ENCODE results near the genes FKBP8 and SLC25A42.

DNA sequence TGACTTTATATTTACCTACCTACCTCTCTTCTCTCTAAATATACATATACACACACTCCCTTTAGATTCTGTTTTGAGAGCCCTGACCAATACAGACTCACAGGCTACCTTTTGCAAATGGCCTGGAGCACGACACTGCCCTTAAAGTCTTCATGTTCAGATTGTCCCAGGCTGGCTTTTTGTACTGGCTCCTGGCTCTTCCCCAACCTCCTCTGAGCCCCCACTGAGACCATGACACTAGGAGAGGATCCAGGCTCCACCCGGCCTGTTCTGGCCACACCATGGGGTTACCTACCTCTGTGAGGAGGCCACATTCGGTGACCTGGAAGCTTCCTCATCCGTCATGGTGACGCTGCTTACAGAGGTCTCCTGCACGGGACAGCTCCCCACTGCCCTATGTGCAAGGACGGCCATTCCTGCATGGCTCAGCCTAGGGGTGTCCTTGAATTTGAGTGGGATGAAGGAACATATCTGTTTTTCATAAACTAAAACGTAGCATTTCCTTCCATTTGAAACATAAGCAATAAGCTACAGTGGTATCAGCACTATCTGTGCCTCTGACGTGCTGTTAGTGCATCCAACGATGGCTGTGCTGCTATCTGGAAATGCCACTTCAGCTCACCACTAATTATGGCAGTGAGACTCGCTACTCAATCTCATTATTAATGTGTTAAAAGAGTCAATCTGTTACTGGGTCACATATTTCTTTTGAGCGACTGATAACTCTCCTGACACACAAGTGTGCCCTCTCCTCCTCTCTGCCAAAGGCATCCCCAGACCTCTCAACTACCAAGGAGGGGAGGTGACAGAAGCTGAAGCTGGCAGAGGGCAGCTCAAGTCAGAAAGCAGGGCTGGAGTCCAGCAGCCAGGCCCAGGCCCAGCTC lies 29.7 kb downstream of the ELL start:
- PRO-cap: no peak
- RAMPAGE, long total RNA: no peak

GRCh38 chr19:18495877-18496870 lies 25.7 kb downstream of the ELL start:
- PRO-cap: no peak
- RAMPAGE, long total RNA: no peak

GRCh38 chr19:18543350-18544250 lies at the start of gene FKBP8:
Gene FKBP8, minus strand, starts transcription at chr19:18543573.
- PRO-cap: no peak
- RAMPAGE, long total RNA: start-site peak on the minus strand at chr19:18543504-18543577, 1,313 and 1,950 reads in 2 replicates

DNA sequence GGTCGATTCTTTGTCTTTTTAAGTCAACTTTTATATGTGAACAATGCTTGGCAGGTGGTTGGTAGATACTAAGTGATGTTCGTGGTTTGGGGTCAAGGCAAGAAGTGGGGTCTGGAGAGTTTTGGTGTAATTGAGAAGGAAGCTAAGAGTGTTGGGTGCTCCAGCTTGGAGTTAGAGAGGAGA lies 860 bp downstream of the UBA52 start:
- PRO-cap: no peak
- RAMPAGE, long total RNA: no peak

DNA sequence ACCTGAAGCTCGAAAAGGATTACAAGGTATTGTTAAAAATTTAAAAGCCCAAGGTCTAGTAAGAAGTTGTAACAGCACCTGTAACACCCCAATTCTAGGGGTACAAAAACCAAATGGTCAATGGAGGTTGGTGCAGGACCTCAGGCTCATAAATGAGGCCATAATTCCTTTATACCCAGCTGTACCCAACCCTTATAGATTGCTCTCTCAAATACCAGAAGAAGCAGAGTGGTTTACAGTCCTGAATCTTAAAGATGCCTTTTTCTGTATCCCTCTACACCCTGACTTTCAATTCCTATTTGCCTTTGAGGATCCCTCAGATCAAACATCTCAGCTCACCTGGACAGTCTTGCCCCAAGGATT lies 7.5 kb upstream of the REX1BD start:
- PRO-cap: no peak
- RAMPAGE, long total RNA: no peak

DNA sequence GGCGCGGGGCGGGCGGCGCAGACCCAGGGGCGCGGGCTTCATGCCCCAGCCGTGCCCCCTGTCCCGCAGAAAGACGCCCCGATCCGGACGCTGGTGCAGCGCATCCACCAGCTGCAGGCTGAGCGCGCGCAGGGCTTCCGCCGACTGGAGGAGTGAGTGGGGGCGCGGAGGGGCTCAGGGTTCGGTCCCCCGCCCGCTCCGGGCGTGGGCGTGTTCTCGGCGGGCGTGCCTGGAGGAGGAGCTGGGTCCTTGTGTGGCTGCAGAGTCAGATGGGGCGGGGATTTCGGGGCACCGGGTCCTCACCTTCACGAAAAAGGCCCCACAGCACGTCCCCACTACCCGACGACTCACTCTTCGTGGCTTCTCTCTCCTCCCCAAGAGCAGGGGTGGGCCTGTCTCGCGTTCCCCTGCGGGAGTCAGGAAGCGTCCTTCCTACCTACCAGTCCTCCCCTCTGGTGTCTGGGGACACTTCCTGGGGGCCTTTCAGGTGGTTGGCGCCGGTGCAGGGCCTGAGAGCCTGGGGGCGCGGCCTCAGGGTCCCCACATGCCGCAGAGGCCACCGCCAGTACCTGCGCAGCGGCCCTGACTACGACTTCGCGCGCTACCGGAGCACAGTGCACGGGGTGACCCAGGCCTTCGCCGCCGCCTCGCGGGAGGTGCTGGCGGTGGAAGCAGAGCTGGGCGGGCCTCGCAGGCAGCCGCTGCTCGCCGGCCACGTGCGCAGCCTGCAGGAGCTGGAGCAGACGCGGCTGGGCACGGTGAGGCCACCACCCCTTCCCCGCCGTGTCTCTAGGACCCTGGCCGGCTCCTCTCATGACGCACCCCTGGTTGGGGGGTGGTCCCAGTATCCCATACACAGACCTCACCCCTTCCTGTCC lies 567 bp downstream of the REX1BD start:
- PRO-cap: no peak
- RAMPAGE, long total RNA: no peak

- PRO-cap: no peak
- RAMPAGE, long total RNA: no peak
Observed at GRCh38 chr19:18629446-18630176, 7.2 kb upstream of the KLHL26 start.

DNA sequence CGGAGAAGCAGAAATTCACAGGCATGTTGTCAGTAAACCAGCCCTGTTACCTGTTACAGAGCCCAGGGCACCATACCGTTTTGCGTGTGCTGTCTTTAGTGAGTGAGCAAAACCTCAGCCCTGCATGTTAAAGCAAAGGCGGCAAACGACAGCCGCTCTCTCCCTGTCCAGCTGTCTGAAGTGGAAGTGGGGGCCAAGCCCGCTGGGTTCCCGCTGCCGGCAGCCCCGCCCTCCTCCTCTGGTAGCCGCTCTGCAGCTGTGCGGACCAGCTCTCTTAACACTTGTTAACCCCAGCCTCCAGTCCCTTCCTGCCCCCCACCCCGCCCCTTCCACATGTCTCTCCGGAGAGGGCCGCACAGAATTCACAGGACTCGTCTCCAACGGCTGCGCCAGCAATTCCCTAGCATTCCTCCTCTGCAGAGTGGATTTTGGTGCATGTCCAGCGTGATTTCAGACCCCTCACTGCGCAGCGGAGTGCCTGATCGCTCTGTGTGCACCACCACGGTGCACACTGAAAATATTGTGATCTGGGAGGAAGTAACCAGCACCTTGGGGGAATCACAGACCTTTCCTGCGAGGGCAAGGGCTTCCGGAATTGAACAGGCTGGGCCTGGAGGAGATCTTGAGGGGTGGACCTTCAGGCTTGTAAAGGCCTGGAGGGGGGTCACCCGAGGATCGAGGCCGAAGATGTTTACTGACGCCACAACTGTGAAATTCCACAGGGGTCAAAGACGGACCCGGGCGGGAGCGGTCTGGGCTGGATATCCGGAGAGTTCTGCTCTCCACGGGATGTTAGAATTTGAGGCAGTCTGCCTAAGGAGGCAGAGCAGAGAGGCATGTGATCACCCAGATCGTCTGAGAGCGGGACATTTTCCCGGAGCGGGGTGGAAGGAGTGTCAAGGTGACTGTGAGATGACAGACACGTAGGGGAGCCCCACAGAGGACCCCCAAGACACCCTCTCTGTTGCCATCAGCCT lies 12.9 kb downstream of the KLHL26 start:
- PRO-cap: no peak
- RAMPAGE, long total RNA: no peak

DNA sequence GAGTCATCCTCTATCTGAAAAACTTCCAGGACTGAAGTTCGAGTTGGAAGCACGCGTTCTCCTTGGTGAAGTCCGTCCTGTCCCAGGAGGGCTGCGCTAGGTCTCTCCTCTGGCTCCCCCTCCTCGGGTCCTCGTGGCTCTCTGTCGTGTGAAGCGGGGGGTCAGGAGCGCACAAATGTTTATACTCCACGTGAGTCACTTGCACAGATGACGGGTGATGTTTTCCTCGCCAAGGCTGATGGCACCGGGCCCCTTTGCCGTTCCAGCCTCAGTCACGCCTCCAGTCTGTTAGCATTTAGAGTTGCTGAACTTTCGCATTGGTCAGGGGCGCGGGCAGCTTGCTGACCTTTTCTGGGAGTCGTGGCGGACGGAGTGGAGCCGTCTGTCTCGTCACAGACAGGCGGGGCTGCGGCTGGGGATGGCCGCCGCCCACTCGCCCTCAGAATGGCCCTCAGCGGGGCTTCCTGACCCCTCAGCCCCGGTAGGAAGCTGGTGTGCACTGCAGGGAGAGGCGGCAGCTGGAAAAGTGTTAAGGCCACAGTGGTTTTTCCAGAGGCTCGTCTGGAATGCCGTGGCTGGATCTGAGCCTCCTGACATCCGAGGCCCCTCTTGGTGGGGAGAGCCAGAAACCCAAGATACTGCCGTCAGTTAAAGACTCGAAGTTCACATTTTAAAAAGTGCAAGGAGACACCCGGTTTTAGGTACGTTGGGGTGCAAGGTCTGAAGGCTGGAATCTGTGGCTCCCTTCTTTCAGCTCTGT lies 13.8 kb downstream of the KLHL26 start:
- PRO-cap: no peak
- RAMPAGE, long total RNA: no peak

DNA sequence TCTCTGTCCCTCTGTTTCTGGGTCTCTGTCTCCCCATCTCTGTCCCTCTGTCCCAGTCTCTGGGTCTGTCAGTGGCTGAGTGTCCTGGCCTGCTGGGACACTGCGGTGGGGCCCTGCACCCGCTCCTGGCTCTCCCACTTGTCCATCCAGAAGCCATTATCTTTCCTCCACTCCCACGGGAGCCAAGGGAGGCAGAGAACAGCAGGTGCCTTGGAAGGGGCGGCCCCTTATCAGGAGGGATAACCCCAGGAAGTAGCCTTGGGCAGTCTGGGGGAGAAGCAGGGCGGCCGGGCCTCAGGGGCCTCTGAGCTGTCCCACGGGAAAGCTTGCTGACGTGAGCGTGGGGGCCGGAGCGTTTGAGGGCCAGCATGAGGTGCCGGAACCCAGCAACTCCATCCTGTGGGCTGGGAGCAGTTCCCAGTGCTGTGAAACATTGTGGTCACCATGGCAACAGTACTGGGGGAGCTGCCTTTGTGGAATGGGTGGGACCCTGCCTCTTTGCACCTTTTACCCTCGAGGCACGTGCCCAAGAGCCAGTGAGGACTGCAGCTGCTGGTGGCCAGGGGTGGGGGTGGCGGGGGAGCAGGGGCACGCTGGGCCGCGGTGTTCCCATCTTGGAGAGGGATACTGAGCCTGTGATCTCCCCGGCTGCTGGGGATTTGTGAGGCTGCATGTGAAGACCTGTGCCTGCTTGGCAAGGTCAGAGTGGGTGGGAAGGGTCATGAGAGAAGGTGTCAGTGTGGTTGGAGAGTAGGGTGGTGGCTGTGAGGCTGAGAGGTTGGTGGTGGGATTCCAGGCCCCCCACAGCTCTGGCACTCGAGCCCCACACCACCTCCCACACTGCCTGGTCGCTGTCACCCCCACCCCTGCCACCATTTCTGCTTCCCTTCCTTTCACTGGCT lies 21.0 kb downstream of the KLHL26 start:
- PRO-cap: no peak
- RAMPAGE, long total RNA: no peak

- PRO-cap: no peak
- RAMPAGE, long total RNA: no peak
Observed at GRCh38 chr19:18660042-18661012, 23.2 kb upstream of the CRTC1 start.

DNA sequence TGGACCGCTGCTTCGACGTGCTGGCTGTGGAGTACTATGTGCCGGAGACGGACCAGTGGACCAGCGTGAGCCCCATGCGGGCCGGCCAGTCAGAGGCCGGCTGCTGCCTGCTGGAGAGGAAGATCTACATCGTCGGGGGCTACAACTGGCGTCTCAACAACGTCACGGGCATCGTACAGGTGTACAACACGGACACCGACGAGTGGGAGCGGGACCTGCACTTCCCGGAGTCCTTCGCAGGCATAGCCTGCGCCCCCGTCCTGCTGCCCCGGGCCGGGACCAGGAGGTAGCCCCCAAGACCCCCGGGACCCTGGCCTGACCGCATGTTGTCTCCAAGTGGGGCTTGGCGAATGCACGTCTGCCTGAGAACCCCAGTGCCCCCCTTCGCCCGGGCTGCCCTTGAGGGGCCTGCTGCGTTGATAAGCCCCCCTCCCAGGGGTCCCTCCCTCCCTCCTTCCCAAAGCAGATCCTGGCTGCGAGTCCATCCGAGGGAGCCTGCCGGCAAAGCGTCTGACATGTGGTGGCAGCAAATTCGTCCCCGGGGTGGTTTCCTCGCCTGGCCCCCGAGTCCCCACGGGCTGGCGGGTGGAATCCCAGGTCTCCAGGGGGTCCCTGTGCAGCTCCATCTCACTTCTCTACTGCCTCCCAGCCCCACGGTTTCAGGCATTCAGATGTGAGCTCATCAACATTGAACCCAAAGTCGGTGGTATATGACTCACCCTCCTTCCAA lies 14.4 kb upstream of the CRTC1 start:
- PRO-cap: no peak
- RAMPAGE, long total RNA: no peak

DNA sequence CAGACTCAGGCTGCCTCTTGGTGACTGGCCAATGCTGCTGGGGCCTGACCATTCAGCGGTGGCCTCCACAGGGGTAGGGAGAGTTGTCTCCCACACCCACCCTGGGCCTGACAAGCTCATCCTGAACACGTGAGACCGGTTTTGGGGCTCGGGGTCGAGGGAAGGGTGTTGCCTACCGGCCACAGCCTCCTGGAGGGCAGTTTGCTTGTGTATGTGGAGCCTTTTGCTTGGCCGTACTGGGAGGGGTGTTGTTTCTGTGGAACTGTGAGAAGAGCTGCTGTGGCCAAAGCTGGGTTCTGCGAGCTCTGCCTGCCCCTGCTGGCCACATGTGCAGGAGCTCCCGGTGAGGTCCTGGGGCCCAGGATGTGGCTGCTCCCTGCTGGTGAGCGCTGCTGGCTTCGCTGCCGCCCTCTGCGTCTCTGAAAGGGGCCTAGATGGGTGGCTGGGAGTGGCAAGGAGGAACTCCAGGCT lies 22.2 kb downstream of the UPF1 start:
- PRO-cap: no peak
- RAMPAGE, long total RNA: no peak

DNA sequence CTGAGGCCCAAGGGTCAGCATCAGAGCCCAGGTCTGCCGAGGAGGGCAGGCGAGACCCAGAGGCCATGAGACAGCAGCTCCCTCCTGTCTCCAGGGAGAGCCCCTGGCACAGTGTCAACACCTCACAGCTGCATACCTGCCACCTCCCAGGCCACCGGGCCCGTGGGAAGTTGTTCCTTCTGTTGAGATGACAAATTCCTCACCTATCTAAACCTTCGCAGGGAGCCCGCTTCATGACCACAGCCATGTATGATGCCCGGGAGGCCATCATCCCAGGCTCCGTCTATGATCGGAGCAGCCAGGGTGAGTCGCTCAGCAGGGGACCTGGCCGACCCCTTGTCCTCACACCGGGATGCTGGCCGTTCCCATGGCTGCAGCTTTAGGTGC lies 32.0 kb downstream of the CERS1 start:
- PRO-cap: no peak
- RAMPAGE, long total RNA: no peak

DNA sequence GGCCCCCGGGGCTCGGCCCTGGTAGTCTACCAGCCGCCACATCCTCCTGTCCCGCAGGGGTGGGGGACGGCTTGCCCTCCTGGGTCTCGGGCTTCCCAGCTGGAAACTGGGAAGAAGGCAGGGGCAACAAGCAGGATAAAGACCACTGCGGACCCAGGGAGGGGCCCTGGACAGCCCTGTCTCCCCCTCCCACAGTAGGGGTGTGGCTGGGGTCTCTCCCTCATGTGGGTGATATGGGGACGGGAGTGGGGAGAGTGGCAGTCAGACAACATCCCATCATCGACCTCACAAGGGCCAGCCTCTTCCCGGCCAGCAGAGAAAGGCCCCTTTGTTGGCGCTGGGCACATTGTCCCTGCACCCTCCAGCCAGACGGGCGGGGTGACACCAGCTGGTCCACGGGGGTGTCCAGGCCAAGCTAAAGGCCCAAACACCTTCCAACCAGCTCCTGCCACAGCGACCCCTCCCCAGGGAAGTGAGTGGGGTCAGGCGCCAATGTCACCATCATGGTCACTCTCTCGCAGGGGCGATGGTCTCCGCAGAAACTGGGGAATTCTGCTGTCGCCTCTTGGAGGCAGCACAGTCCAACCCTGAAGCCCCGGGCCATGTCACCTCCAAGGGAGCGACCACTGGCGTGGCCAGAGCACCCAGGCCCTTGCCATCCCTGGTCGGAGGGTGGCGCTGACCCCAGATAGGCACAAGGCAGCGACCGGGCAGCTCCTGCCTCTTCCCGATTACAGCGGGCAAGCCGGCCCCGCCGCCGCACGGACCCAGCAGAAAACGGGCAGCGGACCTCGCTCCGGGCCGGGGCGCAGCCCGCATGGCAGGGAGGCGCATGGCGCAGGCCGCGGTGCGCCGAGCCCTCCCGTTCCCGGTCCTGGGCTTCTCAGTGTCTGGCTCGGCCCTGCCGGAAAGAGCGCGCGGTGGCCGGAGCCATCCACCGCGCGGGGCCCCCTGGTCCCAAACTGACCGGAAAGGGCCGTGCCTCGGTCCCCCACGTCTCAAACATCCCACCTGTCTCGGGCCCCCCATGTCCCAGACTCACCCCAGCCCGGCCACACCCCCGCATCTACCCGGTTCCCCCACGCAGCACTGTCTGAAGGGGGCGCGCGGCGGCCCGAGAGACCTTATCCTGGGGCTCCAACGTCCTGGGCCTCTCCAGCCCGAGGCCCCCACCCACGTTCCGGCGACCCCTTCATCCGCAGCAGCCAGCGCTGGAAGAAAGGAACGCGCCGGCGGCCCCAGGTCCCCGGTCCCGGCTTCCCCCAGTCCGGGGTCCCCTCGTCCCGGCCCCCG lies 992 bp downstream of the CERS1 start:
- PRO-cap: no peak
- RAMPAGE, long total RNA: no peak

GRCh38 chr19:18924133-18925242 lies 5.0 kb downstream of the DDX49 start:
- PRO-cap: no peak
- RAMPAGE, long total RNA: no peak

DNA sequence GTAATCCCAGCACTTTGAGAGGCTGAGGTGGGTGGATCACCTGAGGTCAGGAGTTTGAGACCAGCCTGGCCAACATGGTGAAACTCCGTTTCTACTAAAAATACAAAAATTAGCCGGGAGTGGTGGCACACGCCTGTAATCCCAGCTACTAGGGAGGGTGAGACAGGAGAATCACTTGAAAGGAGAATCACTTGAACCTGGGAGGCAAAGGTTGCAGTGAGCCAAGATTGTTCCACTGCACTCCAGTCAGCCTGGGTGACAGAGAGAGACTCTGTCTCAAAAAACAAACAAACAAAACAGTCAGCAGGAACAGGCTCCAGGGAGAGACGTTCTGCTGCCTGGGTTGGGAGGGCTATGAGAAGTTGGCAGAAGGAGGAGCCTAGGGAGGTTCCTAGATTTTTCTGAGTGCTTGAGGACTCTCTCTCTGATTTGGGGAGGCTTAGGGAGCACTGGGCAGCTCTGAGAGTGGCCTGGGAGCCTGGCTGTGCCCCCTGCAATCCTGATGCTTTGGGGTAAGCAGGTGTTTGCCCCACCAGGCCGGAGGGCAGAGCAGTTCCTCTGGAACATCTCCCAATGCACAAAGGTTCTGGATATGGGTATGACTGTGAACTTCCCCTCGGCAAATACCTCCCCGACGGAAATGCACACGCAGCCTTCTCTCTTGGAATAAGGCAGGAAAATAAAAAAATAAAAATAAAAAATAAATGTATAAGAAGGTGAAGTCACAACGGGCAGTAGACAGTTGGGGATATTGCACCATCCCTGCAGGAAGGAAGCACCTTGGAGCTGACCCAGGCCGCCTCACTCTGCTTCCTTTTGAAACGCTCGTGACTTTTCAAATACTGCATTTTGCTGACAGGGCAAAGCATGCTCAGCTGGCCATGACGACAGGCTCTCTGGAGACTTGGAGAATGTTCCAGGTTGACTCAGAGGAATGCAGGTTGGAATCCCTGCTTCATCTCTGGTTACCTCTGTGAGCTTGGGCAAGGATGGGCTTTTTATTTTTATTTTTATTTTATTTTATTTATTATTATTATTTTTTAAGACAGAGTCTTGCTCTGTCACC lies 26.4 kb upstream of the HOMER3 start:
- PRO-cap: no peak
- RAMPAGE, long total RNA: no peak

DNA sequence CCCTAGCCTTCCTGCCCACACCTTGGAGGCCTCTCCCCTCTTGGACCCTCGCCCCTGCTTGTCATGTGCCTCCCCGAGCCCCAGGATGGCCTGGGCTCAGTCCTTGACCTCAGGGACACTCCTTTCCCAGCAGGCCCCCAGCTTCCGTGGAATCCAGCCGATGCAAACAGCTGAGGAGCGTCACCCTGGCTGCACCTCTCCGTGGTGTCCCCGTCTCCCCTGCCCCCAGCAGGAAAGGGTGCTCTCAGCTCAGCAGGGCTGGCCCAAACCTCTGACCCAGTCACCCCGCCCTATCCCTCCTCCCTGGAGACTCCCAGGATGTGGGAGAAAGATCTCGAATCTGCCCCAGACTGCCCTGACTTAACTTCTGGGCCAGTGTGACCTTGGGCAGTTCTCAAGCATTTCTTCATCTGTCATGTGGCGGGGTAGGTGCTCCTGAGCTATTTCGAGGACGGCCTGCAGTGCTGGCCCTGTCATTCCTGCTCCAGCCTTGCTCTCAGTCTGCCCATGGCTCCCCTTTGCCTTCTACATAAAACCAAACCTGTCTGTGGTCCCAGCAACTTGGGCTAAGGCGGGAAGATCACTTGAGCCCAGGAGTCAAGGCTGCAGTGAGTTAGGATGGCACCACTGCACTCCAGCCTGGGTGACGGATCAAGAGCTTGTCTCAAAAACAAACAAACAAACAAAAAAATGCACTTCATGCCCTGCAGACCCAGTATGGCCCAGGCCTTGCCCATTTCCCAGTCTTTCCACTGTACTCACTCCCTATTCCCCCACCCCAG lies 4.5 kb upstream of the SLC25A42 start:
- PRO-cap: no peak
- RAMPAGE, long total RNA: no peak

- PRO-cap: no peak
- RAMPAGE, long total RNA: no peak
Observed at GRCh38 chr19:19063315-19064490, at the start of gene SLC25A42. Gene SLC25A42, plus strand, starts transcription at chr19:19063994.

DNA sequence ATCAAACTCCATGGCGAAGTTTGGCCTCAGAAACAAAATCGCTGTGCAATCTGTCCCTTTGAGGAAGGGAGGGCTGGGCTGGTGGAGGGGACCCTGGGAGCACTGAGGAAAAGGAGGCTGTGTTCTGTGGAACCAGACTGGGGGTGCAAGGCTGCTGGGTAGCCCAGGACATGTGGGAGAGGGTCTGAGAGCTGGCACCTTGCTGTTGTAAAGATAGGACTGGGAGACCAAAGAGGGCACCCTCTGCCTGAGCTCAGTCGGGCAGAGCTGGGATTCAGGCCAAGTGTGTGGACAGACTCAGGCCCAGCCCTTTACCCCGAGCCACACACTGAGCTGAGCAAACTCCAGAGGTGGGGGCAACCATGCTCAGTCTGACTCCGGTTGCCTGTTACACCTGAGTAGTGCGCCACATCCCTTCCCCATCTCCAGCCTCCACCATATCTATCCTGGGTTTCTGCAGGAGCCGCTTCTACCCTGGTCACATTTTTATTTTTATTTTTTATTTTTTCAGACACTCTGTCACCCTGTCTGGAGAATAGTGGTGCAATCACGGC lies 35.5 kb downstream of the SLC25A42 start:
- PRO-cap: no peak
- RAMPAGE, long total RNA: no peak